Hair follicle dermal papilla cell (primary cell): ENCODE results near the genes DCUN1D5 and DYNC2H1.

GRCh38 chr11:102476757-102477206 lies 24.2 kb upstream of the TMEM123 start:
- CAGE, long polyA plus RNA, result no peak

DNA sequence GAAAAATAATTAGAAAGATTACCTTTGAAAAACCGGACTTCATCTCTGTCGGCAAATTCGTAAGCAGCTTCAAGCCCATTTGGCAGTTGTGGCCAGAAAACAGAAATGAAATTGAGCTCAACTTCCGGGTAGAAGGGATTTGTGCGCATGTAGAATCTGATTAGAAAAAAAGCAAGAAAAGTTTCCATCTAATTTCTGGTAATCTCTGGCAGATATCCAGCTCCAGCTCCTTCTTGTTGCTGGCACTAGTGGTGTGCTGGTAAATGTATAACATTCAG lies 5.4 kb downstream of the MMP1 start:
- CAGE, long polyA plus RNA, result no peak

GRCh38 chr11:103078503-103079637 lies 13.1 kb downstream of the DCUN1D5 start:
- CAGE, long polyA plus RNA, result no peak

DNA sequence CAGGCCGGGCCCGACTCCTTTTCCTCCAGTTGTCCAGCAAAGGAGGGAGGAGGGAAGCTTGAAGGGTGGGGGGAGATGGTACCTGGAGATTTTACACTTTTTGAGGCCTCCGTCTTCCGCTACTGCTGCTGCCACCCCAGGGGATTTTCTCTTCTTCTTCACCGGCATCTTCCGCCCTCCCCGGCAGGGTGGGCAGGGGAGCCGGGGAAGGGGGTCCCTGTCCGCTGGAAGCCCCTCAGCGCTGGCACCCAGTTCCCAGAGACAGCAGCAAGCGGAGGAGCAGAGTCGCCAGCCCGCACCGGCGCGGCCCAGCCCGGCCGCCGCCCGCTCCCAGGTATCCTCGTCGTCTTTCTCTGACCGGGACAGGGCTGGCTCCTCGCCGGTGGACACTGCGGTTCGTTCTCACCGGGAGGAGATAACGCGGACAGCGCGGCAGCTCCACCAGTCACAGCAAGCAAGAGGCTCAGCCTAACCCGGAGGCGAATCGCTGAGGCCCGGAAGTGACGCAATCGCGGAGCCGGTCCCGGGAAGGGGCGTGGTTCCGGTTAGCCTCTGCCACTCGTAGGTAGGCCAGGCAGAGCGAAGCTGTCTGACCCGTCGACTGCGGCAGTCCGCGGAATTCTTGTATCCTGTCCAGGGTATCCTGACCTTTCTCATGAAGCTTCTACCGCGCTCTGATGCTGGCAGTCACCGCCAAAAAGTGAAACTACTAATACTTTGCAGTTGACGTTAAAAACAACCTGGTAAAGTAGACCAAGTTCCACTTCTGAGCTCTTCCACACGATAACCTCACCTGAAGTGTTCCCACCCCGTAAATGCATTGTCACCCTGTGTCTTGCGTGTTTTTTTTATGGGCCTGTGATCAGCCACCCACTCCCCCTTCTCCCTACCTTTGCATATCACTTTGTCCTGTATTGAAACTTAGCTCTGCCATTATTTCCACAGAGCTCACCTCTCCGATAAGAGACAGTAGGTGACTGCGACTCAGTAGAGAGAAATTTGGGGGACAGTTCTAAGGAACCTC lies at the start of gene DCUN1D5:
Gene DCUN1D5, minus strand, starts transcription at position 456 of the 1,024 bp plus-strand sequence.
- CAGE, long polyA plus RNA, result no peak

- CAGE, long polyA plus RNA, result no peak
These were observed at the start of gene DYNC2H1 for GRCh38 chr11:103109076-103109982. Gene DYNC2H1, plus strand, starts transcription at chr11:103109426.

DNA sequence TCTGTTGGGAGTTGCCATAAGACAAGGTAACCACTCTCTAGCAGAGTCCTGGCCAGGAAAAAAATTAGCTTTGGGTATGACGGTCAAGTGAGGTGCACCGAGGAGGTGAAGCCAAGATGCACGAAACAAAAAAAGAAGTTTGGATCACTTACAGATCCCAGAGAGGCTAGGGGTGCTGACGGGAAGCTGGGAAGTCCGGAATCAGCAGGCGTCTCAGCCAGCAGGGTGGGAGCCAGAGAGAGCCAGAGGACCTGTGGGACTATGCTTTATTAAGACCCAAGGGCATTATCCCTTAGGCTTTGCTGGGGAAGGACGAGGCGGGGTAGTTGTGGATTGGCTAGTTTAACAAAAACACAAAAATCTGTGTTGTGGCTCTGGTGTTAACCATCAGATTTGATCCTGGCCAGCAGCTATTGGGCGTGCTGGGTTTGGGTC lies 427.0 kb downstream of the DYNC2H1 start:
- CAGE, long polyA plus RNA, result no peak

GRCh38 chr11:103772967-103773635 lies 263.3 kb upstream of the DDI1 start:
- CAGE, long polyA plus RNA, result no peak

DNA sequence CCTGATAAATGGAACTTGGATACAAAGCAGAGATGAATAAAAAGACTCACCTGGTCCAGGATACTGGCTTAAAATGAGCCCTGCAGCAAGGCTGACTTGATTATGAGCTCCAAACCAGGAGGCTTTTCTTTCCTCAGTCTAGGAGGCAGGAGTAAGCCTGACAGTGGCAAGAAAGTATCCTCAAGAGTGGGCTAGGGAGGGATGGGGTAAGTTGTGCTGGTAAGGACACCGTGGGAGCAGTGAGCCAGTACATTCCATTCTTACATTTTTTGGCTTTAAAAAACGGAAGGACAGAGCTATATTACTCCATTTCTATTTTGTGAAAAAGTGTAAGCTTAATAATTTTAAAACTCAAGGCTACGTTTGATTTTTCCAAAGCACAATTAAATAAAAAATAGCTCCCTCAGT lies 187.1 kb upstream of the DDI1 start:
- CAGE, long polyA plus RNA, result no peak

DNA sequence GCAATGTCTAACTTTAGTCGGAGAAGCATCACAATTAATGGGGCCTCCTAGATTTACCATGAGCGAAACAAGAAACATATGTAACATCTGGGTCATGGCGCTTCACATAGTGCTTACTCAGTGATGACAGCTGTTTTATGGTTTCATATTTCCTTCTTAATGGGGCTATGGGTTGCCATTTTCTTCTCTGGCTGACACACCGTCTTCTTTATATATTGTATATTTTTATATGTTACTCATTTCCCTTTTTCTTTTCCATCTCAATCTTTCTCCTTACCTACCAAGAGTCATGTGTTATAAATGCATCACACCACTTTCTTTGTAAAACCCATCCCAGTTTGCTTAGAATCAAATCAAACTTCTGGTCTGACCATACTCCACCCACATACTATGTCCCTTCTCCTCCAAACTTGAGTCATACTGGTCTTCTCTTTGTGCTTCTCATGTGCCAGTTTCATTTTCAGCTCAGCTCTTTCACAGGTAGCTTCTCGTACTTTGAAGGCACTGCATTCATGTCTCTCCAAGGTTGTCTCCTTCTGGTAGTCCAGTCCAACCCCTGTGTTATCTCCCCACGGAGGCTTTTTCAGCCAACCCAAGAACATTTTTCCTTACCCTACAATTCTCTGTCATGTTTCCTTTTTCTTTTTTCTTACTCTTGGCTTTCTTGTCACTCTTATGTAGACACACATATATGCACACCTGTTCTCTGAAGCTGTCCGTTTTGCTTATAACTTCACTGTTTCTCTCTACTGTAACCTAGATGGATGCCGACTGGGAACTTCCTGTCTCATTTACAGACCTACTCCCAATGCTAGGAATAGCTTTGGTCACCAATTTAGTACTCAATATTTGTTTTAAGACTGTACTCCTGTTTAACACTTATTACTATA lies 60.5 kb downstream of the CASP4 start:
- CAGE, long polyA plus RNA, result no peak

- CAGE, long polyA plus RNA, result no peak
These were observed 1.6 kb downstream of the CASP1 start for GRCh38 chr11:105033180-105033894.

- CAGE, long polyA plus RNA, result no peak
These were observed 39.4 kb downstream of the CARD18 start for GRCh38 chr11:105100087-105100704.

- CAGE, long polyA plus RNA, result no peak
These were observed 7.9 kb downstream of the GRIA4 start for GRCh38 chr11:105617786-105618087.

- CAGE, long polyA plus RNA, result no peak
These were observed 301.3 kb downstream of the AASDHPPT start for GRCh38 chr11:106378750-106379135.

DNA sequence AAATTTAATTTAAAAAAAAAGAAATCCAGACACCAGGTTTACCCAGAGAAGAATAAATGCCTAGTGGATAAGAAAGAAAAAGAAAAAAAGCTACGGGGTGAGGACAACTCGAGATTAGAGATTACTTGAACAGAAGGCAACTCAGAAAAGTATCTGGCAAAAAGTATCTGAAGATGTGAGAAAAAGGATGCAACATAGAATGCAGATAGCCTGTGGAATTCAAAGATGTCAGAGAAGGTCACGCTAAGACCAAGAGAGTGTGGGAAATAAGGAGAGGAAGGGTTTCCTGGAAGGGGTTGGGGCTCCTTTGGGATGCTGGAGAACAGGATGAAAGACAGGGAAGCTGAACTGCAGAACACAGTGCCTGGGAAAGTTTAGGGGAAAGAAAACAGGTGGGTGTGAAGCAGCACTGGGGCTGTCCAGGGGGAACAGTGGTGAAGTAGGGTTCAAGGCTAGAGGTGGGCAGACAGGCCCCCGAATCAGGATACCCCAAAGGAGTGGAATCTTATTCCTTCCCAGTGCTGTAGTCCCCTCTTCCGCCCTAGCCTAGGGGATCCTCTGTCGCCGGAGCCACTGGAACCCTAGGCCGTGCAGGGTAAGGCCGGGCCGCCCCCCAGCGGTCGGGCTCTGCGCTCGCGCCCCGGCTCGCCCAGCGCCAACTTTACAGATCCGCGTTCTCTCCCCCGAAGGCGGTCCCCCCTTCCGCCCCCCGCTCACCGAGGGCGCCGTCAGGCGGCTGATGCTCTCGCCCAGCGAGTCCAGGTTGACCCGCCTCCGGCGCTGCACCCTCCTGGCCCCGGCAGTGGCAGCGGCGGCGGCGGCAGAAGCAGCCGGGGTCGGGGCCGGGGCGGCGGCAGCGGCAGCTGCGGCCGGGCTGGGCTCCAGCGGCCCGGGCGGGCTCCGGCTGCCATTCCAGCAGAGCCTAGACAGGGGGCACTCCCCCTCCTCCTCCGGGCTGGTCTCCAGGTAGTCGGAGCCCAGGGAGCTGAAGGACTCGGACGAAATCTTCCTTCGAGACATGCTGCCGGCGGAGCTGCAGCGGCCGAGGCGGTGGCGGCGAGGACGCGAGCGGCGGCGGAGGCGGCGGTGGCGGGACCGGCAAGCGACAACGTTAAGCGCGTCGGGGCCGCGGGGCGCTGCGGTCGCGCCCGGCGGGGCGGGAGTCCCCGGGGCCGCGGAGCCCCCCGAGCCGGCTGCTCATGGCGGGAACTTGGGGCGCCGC lies 829 bp downstream of the GUCY1A2 start:
- CAGE, long polyA plus RNA, result no peak

DNA sequence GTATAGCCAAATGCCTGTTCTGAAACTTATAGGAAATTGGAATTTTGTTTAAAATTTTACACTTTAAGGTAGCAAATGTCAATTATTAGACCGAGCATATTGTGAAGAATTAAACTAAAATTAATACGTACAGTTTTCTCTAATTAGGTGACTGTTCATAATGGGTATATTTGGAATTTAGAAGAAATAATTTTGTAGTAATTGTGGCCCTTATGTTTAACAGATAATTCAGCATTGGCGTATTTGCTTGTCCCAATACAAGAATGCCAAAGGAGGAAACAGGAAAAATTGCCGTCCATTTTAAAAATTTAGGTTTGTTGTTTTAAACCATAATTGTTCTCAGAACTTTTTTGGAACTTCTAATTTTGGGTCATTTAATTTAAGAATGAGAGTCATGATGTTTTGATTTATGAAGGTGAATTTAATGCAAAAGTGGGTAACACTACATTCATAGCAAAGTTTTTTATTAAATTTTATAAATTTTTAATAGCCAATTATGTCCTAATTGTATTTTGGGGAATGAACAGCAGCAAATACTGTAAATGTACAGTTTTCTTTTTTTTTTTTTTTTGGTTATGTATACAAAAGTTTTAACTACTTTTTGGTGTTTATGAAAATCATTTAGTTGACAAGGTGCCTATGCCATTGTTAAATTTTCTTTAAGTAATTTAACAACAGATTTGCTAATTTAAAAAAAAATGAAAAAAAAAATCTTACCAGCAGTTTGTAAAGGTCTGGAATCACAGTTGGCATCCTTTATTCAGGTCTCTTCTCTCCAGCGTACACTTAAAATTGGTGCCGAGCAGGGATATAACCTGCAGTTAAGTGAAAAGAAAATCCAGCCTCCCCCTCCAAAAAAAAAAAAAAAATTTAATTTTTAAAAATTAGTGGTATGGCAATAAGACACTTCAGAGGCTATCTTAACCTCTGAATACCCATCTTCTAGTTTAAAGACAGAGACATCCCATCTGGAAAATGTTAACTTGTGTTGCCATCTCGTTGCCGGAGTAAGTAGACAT lies 15.1 kb upstream of the ACAT1 start:
- CAGE, long polyA plus RNA, result no peak

DNA sequence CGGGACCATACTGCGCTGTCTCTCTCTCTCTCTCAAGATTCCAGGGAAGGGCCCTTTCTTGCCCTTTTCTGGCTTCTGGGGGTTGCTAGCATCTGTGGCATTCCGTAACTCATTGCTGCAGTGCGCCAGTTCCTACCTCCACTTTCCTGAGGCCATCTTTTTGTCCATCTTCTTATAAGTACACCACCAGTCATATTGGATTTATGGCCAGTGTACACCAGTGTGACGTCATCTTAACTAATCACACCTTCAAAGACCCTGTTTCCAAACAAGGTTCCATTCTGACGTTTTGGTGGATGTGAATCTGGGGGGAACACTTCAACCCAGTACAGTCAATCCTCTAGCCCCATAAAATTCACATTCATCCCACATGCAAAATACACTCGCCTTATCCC lies 7.1 kb upstream of the ACAT1 start:
- CAGE, long polyA plus RNA, result no peak

DNA sequence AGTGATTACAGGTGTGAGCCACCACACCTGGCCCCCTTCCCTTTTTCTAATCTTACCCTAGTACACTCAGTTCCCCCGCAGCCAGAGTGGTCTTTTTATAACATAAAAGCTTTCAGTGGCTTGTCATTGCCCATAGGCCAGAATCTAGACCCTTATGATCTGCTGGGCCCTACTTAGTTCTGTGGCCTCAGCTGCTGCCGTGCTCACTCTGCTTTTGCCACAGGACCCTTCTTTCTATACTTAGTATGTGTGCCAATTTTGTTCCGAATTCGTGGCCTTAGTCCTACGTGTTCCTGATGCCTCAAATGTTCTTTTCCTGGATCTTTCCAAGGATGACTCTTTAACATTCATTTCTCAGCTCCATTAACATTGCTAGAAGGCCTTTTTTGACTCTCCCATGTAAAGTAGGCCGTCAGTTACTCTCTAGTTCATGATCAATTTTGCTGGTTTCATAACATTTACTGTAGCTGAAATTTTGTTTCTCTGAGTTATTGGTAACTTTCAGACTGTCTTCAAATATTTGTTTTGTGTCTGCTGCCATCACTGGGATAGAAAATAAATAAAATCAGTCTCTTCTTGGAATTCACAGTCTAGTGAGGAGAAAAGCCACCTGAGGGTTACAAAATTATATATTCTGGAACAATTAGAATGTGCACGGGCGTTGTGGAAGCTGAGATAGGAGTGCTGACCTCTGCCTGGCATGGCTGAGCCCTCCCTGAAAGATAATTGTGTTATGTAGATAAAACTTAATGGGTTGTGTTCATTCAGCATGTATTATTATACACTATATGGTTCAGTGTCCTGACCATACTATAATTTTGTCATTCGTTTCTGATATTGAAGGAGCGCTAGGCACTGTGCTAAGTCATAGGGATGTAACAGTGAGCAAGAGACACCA lies 3.4 kb downstream of the ACAT1 start:
- CAGE, long polyA plus RNA, result no peak

GRCh38 chr11:108260744-108261153 lies 37.9 kb downstream of the ATM start:
- CAGE, long polyA plus RNA, result no peak

DNA sequence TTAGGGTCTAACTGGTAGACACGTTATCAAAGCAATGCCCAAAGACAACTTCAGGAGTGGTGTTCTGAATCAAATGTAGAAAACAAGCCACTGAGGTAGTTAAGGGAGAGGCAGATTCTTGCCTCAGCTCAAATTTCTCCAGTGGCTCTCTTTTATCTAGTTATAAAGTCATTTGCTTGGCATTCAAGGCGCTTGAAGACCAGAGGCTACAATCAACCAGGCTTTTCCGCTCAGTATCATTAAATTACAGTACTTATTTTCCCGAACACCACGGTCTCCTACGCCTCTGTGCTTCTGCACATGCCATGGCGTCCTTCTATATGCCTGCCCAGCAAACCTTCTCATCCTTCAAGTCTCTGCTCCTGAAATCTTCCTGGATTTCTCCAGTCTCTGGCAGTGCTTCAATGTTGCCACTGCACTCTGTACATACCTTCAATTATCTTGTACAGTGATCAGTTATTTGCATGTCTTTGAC lies 1.5 kb downstream of the POGLUT3 start:
- CAGE, long polyA plus RNA, result no peak

- CAGE, long polyA plus RNA, result no peak
These were observed 23.1 kb upstream of the ZC3H12C start for GRCh38 chr11:110070098-110070496.